HT1080 (cell line): ENCODE measurements around the gene RBM14.

RAMPAGE:
- cytosol, long total RNA = start-site peak on the plus strand at chr11:66616623-66616630, 93 and 114 reads in 2 replicates
- long total RNA = start-site peak on the plus strand at chr11:66616589-66616646, 114 reads
- nucleus, long total RNA = no peak
Measured at GRCh38 chr11:66616560-66616719, at the start of gene RBM14. TSS of gene RBM14 (plus strand) at chr11:66616630.

DNA sequence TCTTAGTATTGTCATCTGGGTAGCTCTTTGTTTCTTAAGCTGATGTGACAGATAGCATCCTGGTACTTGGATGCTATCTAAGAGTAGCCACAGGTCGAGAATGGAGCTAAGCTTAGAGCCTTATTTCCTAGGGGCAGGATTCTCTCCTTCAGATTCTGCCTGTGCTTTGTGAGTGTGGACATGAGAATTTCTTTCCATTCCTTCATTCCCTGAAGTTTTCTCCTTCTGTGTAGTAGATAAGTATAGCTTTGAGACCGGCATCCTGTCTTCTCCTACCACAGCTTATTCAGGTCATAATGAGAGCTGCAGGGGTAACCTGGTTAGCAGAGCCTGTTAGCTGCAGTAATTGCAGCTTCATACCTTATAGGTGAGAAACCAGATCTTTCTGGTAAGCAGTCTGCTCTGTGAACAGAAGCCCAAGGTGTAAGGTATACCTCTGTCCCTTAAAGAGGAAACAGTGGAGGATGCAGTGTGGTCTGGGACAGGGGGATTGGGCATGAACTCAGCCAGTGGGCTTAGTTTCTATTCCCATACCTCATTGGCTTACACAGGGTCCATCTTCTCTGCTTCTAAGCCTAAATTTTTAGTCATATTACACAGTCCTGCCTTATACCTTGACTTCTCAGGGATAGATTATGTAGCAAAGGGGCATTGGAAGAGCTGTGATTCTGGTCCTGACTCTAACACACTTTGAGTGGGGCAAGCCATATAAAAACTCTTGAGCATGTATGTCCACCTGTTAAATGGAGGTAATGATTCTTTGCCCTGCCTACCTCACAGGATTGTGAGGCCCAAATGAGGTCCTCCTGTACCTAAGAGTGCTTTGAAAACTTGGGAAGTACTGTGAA, 6.6 kb downstream of the RBM14 start:
RAMPAGE:
- cytosol, long total RNA = no peak
- long total RNA = no peak
- nucleus, long total RNA = no peak

RAMPAGE:
- cytosol, long total RNA = no peak
- long total RNA = no peak
- nucleus, long total RNA = no peak
Measured at GRCh38 chr11:66627973-66628992, 10.2 kb upstream of the RBM4 start.

GRCh38 chr11:66668563-66669248, 9.0 kb downstream of the RBM4B start:
RAMPAGE:
- cytosol, long total RNA = no peak
- long total RNA = no peak
- nucleus, long total RNA = no peak

DNA sequence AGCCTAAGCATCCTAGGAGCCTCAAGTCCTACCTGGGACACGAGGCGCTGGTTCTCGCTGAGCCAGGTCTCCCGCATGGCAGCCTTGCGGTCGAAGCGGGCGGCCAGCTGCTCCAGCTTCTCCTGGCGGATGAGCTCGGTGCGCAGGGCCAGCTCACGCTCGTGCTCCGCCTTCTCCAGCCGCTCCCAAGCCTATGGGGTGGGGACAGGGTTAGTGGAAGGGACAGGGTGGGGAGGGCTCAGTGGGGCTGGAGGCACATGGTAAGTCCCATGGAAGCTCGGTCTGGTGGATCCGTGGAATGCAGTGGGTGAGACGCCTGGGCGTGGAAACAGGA, 20.9 kb downstream of the SPTBN2 start:
RAMPAGE:
- cytosol, long total RNA = no peak
- long total RNA = no peak
- nucleus, long total RNA = no peak

DNA sequence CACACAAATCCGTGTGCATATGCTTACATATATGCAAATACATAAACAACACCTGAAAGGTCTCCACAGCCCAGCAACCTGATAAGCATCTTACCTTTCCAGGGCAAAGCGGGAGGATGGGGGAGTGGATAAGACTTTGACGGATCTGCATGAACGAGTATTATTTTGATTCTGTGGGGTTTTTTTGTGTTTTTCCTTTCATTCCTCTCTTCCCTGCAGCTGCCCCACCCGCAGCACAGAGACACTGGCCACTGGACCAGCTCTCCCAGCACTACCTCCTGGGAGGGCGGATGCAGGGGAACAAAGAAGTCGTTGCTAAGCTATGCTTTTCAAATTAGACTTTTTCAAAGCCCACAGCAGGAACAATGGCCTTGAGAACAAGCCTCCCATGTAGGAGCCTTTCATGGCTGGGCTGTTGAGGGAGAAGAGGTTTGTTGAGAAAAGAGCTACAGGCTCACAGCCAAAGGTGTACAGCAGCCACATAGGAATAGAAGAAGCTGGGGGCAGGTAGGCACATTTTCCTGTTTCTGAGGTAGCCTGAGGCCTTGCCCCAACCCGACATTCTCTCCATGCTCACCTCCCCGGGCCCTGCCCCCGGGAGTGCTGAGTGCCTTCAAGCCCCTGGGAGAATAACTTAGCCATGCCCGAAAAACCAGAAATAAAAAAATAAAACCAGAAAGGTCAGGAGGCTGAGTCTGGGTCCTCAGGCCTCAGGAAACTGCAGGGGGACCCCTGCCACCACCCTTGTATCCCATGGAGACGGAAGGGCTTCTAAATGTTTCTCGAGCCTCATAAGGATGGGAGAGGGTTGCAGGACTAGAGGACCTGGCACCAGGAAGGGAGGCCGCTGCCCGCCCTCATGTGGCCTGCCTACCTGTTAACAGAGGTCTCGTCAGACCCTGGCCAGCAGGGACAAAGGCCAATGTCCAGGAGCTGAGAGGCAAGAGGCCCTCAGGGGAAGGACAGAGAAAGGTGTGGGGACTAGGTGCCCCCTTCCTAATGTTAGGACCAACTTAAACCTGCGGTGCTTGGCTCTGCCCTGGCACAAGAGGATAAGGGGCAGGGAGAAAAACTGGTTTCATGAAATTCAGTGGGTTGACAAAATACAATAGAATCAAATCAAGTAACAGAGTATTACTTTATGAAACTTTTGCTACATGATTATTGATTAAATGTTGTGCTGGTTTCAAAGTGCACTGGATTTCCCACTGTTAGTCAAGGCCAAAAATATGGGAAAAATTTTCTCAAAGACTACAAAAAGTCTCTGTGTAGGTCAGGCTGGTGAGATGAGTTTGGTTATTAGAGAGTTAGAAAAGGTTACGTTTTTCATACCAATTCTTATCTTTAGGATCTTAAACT, 20.3 kb upstream of the SYT12 start:
RAMPAGE:
- cytosol, long total RNA = no peak
- long total RNA = no peak
- nucleus, long total RNA = no peak

DNA sequence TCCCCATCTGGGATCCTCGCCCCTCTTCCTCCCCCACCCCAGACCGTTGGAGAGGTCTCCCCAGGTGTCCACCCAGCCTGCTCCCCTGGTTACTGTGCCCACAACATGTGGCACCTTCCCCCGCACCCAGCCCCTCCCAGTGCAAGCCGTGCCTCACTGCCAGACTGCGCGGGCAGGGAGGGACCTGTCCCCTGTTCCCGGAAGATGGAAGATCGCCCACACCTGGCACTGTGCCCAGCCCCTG, 706 bp upstream of the SYT12 start:
RAMPAGE:
- cytosol, long total RNA = no peak
- long total RNA = no peak
- nucleus, long total RNA = no peak

RAMPAGE:
- cytosol, long total RNA = no peak
- long total RNA = no peak
- nucleus, long total RNA = no peak
Measured at GRCh38 chr11:67054450-67054981, 2.1 kb upstream of the RHOD start.

GRCh38 chr11:67077241-67077747, 20.6 kb downstream of the RHOD start:
RAMPAGE:
- cytosol, long total RNA = no peak
- long total RNA = no peak
- nucleus, long total RNA = no peak

GRCh38 chr11:67183207-67184029, 64.4 kb downstream of the KDM2A start:
RAMPAGE:
- cytosol, long total RNA = no peak
- long total RNA = no peak
- nucleus, long total RNA = no peak

DNA sequence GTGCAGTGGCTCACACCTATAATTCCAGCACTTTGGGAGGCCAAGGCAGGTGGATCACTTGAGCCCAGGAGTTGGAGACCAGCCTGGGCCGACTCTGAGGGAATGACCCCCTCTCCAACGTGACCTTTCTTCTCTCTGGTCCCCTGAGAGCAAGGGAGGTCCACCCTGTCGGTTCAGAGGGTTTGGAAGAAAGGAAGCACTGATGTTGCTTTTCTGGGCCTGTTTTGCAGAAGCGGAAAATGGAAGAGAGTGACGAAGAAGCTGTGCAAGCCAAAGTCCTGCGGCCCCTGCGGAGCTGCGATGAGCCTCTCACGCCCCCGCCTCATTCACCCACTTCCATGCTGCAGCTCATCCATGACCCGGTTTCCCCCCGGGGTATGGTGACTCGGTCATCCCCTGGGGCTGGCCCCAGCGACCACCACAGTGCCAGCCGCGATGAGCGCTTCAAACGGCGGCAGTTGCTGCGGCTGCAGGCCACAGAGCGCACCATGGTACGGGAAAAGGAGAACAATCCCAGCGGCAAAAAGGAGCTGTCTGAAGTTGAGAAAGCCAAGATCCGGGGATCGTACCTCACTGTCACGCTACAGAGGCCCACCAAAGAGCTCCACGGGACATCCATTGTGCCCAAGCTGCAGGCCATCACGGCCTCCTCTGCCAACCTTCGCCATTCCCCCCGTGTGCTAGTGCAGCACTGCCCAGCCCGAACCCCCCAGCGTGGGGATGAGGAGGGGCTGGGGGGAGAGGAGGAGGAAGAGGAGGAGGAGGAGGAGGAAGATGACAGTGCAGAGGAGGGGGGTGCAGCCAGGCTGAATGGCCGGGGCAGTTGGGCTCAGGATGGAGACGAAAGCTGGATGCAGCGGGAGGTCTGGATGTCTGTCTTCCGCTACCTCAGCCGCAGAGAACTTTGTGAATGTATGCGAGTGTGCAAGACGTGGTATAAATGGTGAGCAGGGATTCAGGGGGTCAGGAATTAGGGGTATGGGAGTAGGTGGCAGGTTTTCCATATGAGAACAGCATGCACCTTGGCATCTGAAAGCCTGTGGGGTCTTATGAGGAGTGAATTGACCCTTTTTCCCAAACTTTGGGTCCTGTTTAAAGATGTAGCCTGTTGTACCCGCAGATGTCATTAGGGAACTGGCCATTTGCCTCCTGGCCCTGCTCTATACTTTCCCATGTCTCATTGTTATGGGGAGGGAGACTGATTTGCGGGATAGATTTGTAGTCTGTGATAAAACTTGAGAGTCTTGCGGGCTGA, 16.0 kb upstream of the GRK2 start:
RAMPAGE:
- cytosol, long total RNA = no peak
- long total RNA = no peak
- nucleus, long total RNA = no peak

DNA sequence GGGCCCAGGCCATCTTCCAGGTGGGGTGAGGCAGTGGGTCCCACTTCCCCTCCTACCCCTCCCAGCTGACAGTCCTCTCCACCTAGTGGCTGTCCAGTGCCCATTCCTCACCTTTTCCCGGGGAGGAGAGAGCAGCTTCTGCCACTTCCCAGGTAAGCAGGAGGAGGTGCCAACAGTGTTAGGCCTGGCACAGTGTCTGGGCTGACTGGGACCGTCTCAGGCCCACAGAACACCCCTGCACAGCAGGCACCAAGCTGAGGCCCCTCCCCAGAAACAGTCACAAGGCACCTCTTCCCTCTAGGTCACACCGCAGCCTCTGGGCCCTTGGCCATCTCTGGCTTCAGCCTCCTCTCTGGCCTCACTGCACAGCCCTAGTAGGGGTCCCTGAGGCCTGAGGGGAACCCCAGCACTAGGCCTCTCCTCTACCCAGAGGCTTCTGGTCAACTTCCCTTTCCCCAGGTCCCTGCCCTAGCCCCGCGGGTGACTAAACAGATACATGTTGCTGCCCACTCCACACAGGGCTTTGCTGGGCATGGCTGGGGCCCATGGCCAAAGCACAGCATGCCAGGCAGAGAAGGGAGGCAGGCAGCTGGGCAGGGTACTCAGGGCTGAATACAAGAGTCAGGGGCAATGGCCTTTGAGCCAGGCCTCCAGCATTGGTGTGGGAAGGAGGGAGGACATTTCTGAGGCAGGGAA, 2.3 kb upstream of the ANKRD13D start:
RAMPAGE:
- cytosol, long total RNA = no peak
- long total RNA = no peak
- nucleus, long total RNA = no peak

DNA sequence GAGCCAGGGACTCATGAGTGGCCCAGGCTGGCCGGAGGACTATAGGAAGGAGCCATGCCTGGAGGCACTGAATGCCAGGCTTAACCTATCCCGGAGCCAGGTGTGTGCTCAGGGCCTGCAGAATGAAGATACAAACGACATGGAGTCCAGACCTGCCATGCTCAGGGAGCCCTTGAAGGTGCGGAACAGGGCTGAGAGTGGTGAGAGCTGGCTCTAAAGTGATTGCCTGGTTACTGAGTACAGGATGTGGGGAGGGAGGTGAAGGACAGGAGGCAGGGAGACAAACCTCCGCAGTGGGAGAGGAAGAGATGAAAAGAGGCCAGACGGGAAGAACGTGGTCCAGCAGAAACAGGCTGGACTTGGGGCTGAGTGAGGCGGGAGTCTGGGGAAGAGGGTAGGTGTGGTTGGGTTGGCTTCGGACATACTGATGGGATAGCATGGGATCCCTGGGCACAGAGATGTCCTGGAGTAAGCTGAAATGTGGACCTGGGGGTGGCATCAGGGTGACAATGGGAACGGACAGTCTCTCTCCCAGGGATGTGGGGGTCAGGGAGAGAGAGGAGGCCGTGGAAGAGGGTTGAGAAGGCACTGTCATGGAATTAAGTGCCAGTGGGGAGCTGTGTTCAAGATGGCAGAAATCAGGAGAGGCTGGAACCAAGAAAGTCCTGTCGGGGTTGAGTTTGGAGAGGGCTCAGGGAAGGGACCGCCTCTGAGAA, 1.6 kb upstream of the ANKRD13D start:
RAMPAGE:
- cytosol, long total RNA = no peak
- long total RNA = no peak
- nucleus, long total RNA = no peak

DNA sequence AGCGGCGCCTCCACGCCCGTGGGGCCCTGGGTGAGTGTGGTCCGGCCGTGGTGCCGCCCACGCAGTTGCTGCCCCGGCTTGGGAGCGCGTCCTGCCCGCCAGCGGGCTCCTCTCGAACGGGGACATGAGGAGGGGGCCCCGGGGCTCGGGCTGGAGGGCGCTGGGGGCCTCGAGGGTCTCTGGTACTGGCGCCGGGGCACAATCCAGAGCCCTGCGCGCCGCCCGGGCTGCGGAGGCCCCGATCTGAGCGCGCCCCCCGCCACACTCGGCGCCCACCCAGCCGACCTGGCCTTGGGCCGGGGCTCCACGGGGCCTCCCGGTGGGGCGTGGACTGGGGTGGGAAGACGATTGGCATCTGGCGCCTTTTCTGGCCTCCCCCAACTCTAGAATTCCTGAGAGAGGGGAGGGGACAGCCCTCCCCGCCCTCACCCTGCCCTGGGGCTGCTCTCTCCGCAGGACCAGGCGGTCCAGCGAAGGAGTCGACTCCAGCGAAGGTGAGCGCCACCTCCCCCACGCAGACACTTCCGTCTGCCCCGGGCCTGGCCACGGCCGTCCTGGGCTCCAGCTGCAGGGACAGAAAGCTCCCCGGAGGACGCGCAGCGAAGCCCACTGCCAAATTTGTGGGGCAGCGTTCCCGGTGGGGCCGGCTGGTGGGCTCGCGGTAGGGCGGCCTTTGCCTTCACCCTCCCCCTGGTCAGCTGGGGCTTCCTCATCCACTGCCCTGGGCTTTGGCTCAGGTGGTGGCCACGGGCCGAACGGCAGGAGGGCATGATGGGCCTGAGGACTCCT, 526 bp downstream of the SSH3 start:
RAMPAGE:
- cytosol, long total RNA = no peak
- long total RNA = no peak
- nucleus, long total RNA = no peak

DNA sequence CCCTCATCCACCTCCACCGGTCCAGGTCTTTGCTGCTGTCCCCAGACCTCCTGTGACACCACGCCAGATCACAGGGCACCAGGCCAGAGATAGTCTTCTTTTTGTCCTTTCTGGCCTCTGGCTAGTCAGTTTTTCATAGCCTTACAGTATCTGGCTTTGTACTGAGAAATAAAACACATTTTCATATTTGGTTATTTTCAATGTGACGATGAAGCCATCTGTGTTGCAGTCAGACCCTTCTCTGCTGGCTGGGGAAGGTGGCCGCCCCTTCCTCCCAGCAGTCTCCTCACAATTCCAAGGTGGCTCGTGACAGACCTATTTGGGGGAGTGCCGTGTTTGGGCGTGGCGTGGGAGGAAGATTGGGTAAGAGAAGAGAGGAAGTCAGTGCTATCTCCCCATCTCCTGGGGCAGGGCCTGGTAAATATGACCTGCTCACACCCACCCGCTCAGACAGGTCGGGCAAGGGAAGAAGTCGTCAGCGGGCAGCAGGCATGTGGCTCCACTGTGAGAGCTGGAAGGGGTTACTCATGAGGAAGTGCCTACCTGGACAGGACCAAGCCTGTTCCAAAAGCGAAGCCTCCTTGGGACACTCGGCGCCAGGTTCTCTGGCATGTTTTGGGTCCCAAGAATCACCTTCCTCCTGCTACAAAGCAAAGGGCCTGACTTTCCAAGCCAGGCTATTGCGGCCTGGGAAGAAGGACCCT, 9.2 kb downstream of the SSH3 start:
RAMPAGE:
- cytosol, long total RNA = no peak
- long total RNA = no peak
- nucleus, long total RNA = no peak

RAMPAGE:
- cytosol, long total RNA = no peak
- long total RNA = no peak
- nucleus, long total RNA = no peak
Measured at GRCh38 chr11:67354204-67355096, 1.1 kb upstream of the POLD4 start.

DNA sequence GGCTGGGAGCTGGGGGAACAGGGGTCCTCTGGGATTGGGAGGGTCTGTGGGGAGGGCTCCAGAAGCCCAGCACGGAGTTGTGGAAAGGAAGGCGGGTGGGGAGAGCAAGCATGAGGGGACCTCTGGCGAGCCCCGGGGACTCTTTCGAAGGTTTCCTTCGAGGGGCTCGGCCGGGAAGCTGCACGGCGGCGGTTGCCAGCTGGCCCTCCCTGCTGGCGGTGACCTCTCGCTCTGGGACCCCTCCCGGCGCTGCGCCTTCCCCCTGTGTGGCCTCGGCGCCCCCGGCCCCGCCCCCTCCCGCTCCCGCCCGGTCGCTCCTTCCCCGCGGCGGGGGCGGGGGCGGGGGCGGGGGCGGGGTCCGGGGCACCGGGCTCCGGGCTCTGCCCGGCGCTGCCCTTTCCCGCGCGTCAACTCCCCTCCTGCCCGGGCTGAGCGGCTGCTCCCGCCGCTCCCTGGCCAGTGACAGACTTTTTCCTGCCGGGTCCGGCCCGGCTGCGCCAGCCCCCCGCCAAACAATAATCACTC, 1.0 kb downstream of the CLCF1 start:
RAMPAGE:
- cytosol, long total RNA = no peak
- long total RNA = no peak
- nucleus, long total RNA = no peak

GRCh38 chr11:67374886-67375507, 1.6 kb upstream of the CLCF1 start:
RAMPAGE:
- cytosol, long total RNA = no peak
- long total RNA = no peak
- nucleus, long total RNA = no peak

GRCh38 chr11:67379400-67379958, 6.1 kb upstream of the CLCF1 start:
RAMPAGE:
- cytosol, long total RNA = no peak
- long total RNA = no peak
- nucleus, long total RNA = no peak

RAMPAGE:
- cytosol, long total RNA = no peak
- long total RNA = no peak
- nucleus, long total RNA = no peak
Measured at GRCh38 chr11:67408967-67409633, 5.2 kb downstream of the TBC1D10C start.